Camera-type eye (tissue), 1 donor: ENCODE data around the genes SCOC and ZNF330.

GRCh38 chr4:139452721-139453042 lies 1.2 kb upstream of the RAB33B start:
- RAMPAGE, long total RNA = no peak

DNA sequence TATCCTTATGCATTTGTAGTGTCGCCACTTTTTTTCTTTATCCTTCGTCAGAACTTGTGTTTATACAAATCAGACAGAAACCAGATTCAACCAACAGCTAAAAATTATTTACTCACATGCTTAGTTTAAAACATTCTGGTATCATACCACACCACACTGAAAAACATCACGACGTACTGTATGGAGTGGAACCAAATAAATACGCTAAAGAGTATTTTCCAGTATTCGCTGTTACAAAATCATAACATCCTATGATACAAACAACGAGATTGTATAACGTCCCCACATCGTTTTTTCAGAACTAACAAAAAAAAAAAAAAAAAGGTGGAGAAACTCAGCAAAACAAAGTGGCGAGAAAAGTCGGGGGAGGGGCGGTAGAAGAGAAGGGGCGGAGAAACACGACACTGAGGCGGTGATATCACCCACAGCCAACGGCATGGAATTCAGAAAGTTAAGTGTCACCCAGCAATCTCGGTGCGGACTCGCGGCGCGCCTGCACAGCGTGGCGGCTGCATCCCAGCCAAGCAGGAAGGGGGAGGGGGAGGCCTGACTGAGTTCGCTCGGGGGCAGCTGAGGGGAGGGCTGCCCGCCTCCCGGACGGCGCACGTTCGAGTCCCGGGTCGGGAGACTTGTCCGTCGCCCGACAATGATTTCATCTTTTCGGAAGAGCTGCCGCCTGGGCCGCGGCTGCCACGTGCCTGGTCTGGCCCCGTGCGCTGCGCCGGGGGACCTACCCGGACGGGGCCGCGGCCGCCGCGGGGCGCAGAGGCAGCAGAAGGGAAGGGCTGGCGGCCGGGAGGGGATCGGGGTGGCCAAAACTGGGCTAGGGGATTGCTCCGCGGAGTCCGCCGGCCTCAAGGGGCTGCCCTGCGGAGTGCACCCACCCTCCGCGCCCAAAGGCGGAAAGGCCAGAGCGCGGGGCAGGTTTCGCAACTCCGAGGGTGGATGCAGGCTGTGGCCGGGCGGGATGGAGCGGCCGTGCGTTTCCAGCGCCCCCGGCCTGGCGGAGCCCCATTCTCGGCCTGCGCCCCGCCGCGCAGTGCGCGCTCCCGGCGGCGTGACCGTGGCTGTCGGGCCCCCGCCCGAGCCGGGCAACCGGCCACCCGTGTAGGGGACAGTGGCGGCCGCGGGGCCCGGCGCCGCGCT lies 769 bp downstream of the SETD7 start:
- RAMPAGE, long total RNA = no peak

DNA sequence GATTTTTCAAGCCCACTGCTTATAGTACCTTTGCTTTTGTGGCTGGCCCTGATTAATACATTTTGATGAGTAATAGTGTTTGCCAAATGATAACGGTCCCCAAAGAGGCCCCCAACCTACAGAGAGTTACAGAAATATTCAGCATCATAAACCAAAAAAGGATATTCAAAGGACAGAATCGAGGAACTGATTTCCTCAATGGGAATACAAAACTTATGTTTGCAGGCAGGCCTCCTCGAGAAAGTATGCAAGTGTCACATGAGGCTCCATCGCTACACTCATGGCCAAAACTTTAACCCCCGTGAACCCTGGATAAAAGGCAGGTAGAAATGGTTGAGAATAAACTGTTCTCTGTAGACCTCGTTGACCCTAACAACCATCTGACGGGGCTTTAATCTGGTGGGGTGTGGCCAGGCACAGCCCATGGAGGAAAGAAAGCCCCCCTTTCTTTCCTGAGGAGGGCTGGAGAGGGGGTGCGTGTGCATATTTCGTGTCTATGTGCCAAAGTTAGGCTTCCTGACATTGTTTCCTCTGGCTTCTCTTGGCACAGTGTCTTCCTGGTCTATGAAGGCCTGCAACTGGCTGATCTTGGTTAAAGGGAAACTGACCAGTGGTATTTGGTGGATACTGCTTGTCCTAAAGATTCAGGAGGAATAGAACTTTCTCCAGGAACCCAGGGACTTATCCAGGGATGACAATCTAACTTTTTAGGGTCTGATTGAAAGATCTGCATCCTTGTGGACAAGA lies 97.0 kb downstream of the MGST2 start:
- RAMPAGE, long total RNA = no peak

- RAMPAGE, long total RNA = no peak
Observed at GRCh38 chr4:139826043-139826699, 160.6 kb downstream of the MGST2 start.

DNA sequence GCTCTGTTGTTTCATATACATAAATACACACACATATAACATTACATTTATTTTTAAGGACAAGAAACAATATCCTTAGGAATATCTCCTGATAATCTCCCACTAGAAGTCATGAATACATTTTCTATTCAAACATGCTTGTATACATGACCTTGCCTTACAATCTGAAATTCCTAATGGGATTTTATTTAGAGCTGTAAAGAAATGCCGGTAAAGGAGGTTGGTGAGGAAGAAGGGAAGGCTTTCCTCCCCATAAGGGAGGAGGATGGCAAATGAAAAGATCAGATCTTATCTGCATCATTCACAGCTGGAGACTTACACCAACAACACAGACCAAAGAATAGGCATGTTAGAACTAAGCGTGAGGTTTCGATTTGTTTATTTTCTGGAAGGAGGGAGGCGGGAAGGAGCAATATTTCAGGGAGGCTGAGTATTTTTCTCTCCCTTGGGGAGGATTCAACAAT lies 235.8 kb downstream of the MGST2 start:
- RAMPAGE, long total RNA = no peak

GRCh38 chr4:139919021-139919333 lies 235.0 kb downstream of the MAML3 start:
- RAMPAGE, long total RNA = no peak

DNA sequence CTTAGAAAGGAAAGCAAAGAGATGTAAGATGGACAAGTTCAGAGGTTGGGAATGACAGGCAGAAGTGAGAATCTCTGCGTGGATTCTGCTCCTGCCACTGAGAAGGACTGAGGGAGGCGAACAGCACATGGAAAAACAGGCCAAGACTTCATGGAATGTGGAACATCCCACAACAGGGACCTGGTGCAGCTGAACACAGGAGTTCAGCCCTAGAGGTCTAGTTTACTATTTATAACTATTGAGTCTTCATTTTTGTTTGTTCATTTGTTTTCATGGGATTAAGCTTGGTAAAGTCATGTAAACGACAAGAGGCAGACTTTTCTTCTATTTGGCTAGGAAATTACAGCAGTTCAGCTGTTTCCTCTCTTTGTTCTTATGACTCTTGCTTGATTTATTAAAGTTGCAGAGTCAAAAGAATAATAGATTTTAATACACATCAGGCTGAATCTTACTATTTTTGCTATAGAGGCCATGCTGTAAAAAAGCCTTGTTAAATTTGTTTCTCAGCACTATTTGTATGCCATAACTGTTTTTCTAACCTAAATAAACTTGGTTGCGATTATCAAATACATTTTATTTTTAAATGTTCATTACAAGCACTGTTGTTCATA lies 234.4 kb downstream of the MAML3 start:
- RAMPAGE, long total RNA = no peak

- RAMPAGE, long total RNA = no peak
Observed at GRCh38 chr4:140095408-140096510, 58.2 kb downstream of the MAML3 start.

GRCh38 chr4:140096826-140097481 lies 57.0 kb downstream of the MAML3 start:
- RAMPAGE, long total RNA = no peak

DNA sequence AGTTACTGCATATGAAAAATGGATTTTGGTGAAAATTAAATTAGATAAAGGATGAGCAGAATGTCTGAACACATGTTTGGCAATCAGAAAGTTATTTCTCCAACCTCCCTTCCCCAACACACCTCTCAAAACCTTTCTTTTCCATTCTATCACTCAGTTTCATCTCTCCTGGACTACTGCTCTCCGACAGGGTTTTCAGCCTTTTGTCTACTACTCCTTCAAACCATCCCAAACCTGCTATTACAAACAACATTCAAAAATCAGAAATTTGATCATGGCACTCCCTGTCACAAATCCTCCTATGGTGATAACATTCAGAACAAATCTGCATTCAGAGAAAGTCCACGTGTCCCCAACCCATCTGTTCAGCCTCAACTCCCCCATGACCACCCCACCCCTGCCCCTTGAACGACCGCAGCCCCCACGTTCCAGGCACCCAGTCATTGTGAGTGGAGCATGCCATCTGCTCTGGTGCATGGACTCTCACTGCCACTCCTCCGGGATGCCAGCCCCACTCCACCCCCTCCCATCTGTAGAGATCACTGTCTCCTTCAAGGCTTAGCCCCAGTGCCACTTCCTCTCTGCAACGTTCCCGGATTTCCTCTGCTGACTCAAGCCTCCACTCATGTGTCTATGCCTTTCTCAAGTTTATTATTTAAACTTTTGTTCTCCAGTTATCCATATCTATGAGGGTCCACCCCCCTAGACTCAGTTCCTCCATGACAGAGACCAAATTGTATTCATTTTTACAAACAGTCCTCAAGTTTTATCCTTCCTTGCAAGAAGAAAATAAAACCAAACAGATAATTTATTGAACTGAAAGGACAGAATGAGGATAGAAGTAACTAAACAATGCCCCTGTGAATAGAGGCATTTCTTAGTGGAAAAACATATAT lies 54.1 kb downstream of the MAML3 start:
- RAMPAGE, long total RNA = no peak

GRCh38 chr4:140151432-140151722 lies 2.6 kb downstream of the MAML3 start:
- RAMPAGE, long total RNA = no peak

DNA sequence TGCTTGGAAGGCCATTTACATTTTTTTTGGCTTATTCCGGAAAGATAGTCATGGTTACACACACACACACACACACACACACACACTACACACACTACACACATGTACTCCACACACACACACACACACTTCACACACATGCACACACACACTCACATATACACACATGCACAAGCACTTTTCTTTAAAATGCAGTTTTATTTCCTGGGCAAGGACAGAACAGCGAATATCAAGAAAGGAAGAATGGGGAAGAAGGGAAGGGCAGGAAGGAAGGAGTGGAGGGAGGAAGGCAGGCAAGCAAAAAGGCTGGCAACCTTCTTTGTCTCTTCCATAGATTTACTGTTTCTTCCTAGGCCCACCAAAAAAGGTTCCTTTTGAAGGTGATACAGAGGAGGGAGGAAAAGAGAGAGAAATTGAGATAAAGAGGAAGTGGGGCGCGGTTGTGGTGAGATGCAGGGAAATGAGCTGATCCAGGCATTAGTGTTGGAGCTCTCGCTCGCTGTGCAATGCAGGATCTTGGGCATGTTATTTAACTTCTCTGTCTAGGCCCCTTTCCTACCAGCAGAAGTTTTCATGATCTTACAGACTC lies 88.7 kb upstream of the MAML3 start:
- RAMPAGE, long total RNA = no peak

DNA sequence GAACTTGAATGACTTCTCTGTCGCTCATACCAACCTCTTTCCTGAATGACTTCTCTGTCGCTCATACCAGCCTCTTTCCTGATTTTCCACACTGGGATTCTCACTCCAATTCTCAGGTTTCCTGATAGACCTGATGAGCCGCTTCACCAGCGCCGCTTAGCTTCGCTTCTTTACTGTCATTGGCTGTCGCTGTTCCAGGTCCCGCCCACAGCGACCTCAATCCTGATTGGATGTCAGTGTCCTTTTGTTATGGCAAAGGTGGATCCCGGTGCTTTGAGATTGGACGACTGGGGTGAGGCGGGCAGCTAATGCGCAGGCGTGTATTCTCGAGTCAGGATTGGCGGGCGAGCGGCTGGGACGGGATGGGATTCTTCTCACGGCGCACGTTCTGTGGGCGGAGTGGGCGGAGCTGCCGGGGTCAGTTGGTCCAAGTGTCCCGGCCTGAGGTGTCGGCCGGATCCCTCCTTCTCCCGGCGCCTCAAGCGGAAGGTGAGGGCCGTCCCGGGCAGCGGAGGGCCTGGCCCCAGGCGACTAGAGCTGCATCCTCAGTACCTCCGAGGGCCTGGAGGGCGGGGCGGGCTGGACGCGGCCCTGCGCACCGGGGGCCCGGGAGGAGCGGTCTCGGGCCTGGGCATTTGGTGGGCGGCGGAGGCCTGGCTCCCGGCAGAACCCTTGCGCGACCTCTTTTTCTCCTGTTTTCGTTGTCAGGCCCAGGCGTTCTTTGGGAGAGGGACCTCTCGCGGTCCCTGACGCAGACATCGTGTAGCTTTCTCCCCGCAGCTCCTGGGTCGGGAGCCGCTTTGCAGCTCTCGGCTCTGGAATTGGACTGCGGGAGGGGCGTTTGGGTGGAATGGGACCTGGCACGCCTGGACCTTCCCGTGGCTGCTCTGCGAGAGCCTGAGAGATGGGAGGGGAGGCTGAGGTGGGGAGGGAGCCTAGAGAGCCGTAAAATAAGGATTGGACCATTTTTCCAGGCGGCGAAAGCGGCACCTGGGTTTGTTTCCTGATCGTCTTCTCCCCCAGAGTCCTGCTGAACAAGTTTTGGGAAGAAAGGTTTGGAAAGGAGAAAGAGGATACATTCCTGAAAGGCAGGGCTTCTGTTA lies at the start of gene SCOC:
TSS of gene SCOC (plus strand) at position 418 of the 1,103 bp plus-strand sequence.
- RAMPAGE, long total RNA = start-site peak on the plus strand centred at position 428 of the sequence, 14 bp wide, 61 reads

- RAMPAGE, long total RNA = no peak
Observed at GRCh38 chr4:140640876-140641599, 72.3 kb upstream of the UCP1 start.

DNA sequence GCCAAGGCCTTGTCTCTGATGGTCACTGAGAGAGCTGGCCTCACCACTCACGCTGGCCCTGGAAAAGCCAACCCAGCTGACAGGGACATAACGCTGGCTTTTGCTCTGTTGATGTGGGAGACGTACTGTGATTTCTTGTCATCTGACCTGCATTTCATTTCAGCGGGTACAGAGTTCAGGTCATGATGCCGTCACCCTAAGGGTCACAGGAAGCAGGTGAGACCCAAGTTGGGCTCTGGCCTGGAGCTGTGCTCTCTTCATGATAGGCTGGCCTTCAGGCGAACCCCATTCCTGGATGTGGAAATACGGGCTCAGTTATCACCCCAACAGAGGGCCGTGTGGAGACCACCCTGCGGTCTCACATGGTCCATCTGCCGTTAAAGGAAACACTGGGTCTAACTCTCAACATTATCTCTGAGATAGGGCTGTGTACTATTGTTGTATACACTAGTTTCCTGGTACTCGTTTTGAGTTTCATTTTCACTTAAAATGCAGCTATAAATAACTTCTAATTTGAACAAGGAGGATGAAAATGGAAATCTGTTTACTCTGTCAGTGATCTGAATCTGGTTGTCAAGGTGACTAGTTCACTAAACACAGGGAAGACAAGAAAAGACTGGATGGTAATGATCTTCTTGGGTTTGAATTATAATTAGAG lies 89.2 kb downstream of the TBC1D9 start:
- RAMPAGE, long total RNA = no peak

DNA sequence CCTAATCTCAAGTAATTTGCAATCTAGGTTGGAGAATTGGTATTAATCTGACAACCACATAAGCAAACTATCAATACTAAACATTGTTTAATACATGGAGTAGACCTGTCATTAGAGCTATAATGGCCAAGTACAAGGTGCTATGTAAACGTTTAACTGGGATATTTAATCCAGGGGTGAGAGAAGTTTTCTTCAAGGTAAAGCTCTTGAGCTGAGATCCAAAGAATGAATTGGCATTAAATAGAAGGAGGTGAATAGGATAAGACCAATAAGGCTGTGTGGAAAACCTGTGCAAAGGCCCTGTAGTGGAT lies 93.8 kb upstream of the TBC1D9 start:
- RAMPAGE, long total RNA = no peak

GRCh38 chr4:140893778-140894100 lies 137.6 kb upstream of the TBC1D9 start:
- RAMPAGE, long total RNA = no peak

- RAMPAGE, long total RNA = no peak
Observed at GRCh38 chr4:140930454-140931129, 174.4 kb upstream of the TBC1D9 start.

DNA sequence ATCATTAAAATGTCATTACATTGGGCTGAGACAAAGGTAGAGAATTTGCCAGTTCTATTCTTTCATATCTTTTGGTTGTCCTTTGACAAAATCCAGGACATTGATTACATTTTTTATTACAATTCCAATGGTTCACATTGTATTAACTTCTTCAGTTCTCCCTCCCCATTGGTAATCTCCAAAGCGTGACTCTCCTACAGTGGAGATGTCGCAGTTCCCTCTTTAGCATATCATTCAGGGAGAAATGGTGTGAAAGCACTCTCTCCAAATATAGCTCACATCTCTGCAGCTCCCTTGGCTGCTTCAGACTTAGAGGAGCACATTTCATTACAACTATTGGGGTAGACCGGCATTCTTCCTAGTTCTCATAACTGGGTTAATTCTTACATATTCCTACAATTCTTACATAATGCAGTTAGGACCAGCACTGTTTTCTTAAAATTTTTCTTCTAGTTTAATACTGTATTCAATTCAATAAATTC lies 25.4 kb downstream of the RNF150 start:
- RAMPAGE, long total RNA = no peak

GRCh38 chr4:141220531-141221791 lies at the start of gene ZNF330:
Gene ZNF330, plus strand, starts transcription at chr4:141220895.
- RAMPAGE, long total RNA = no peak